ENCODE results near the genes NIBAN1 and RGS1.

DNA sequence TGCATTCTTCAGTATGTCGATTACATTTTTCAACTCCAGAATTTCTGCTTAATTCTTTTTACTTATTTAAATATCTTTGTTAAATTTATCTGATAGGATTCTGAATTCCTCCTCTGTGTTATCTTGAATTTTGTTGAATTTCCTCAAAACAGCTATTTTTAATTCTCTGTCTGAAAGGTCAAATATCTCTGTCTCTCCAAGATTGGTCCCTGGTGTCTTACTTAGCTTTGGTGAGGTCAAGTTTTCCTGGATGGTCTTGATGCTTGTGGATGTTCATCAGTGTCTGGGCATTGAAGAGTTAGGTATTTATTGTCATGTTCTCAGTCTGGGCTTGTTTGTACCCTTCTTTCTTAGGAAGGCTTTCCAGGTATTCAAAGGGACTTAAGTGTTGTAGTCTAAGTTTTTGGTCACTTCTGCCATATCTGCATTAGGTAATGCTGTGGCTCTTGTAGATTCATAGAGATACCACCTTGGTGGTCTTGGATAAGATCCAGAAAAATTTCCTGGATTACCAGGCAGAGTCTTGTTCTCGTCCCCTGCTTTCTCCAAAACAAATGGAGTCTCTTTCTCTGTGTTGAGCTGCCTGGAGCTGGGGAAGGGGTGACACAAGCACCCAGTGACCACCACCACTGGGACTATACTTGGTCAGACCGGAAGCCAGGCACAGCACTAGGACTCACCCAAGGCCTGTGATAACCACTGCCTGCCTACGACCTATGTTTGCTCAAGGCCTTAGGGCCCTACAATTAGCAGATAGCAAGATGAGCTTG is 47.2 kb downstream of the NIBAN1 start:
- PRO-cap: no peak

DNA sequence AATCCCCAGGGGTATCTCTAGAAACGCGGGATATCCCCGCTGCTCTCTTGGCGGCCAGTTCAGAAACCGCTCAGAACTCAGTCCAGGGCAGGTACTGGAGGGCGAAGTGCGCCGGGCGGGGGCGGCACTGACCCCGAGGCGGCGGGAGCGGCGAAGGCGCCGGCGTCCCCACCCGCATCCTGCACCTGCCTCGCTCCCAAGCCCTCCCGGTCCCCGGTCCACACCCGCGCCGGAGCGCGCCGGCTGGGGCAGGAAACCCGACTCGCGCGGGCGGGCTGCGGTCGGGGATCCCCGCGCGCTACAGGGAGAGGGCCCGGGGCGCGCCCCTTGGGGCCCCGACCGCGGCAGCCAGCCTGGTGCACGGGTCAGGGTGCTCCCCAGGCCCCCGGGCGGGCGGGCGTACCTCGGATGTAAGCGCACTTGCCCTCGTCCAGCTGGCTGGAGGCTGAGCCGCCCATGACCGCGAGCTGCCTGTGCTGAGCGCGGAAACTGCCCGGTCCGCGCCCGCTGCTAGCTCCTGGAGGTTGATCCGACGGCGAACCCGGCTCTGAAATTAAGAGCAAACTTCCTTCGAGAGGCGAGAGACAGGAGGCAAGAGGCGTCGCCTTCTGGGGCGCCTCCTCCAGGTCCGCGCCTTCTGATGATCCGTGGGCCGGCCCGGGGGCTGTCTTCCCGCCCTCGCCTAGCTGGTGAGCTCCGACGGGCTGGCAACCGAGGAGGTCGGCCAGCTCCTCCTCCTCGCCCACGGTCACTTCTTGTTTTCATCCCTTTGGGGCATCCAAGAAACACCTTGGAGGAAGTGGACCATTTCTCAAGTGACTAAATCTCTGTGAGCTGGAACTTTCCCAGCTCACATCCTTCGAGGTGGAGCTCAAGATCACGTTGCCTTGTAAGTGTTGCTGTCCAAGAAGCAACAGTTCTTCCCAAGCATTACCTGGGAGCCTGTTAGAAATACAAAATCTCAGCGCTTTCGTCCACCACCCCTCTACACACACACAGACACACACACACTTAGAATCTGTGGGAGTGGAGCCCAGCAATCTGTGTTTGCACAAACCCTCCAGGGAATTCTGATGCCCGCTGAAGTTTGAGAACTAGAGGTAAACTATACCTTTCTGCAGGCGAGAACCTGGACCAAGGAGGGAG is at the start of gene NIBAN1:
Gene NIBAN1 (minus strand): TSS at position 610 of the 1,146 bp plus-strand sequence.
- PRO-cap: bidirectional peak, plus-strand start at position 73 of the sequence, minus-strand start at position 96 of the sequence; bidirectional peak, plus-strand start at position 699 of the sequence, minus-strand start at position 555 of the sequence

DNA sequence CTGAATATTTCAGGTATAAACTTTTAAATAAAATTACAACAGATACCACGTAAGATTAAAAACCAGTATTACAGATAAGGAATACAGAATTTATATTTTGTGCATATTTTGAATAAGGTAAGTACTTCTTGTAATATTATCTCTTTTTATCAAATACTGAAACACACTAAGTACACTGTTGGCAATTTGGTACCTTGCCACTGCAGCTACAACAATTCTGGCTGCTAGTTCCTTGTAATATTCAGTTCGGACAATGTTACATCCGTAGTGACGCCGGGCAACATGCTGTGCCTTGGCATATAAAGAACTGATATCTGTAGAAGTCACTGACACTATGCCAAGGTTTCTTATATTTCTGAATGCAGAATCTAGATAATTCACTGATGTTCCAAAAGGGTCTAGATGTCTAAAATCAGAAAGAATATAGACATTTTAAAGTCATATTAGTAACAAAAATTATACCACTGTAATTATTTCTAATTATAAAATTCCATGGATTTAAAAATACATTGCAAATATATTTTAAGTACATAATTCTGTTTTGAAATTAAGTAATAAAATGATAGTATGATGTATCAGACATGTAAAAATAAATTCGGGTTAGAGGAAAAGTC is 17.5 kb downstream of the TRMT1L start:
- PRO-cap: no peak

DNA sequence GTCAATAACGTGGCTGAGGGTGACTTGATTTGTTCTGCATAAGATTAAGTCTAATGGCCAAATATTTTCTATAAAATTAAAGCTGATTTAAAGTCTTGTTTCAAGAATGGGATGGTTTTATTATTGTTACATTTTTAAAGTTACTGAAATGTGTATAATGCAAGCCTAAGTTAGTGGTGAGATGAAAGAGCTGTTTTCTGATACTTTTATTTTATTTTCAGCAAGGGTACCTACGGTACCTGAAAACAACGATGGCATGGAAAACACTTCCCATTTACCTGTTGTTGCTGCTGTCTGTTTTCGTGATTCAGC is 502 bp downstream of the PRG4 start:
- PRO-cap: no peak

GRCh38 chr1:186781681-186782059 is 47.1 kb upstream of the PLA2G4A start:
- PRO-cap: no peak

GRCh38 chr1:187128581-187128961 is 299.8 kb downstream of the PLA2G4A start:
- PRO-cap: no peak

GRCh38 chr1:191823691-191824237 is 334.5 kb upstream of the RGS18 start:
- PRO-cap: no peak

- PRO-cap: no peak
These were observed 98.6 kb upstream of the RGS1 start for GRCh38 chr1:192476917-192477454.

GRCh38 chr1:192485656-192486325 is 89.8 kb upstream of the RGS1 start:
- PRO-cap: no peak

DNA sequence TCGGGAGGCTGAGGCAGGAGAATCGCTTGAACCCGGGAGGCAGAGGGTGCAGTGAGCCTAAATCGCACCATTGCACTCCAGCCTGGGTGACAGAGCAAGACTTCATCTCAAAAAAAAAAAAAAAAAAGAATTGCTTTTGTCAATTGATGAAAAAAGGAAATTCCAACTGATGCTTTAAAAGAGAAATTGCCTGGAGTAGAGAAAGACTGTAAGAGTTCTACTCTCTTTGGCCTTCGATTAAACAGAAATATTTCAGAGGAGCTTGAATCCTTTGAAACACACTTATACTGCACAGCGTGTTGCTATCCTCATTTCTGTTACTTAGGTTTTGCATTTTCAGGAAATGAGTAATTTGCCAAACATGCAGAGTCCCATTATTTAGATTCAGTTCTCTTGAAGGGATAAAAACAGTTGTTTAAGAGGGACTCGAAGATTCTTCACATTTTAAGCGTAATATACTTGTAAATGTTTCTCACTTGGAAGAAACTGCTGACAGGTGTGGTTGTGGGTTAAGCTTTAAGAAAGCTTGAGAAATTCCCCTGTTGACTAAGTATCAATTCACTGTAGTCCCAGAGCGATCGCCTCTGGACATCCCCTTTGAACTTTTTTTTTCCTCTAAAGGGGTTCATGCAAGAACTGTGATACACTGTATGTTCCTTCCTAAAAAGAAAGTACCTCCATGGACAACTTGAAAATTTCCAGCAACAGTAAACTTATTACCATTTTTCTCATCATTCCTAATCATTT is 30.7 kb upstream of the RGS1 start:
- PRO-cap: no peak

GRCh38 chr1:192575248-192576192 is at the start of gene RGS1:
Gene RGS1, plus strand, starts transcription at chr1:192575773.
- PRO-cap: no peak

DNA sequence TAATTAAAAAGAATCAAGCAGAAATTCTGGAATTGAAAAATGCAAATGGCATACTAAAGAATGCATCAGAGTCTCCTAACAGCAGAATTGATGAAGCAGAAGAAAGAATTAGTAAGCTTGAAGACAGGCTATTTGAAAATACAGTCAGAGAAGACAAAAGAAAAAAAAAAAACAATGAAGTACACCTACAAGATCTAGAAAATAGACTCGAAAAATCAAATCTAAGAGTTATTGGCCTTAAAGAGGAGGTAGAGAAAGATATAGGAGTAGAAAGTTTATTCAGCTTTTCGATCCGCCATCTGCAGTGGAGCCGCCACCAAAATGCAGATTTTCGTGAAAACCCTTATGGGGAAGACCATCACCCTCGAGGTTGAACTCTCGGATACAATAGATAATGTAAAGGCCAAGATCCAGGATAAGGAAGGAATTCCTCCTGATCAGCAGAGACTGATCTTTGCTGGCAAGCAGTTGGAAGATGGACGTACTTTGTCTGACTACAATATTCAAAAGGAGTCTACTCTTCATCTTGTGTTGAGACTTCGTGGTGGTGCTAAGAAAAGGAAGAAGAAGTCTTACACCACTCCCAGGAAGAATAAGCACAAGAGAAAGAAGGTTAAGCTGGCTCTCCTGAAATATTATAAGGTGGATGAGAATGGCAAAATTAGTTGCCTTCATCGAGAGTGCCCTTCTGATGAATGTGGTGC is 80.1 kb downstream of the RGS13 start:
- PRO-cap: no peak

GRCh38 chr1:192766181-192766512 is 42.7 kb upstream of the RGS2 start:
- PRO-cap: no peak

- PRO-cap: no peak
These were observed 3.9 kb downstream of the RGS2 start for GRCh38 chr1:192812683-192813254.

- PRO-cap: no peak
These were observed 116.0 kb downstream of the UCHL5 start for GRCh38 chr1:192943178-192943512.

- PRO-cap: bidirectional peak, plus-strand start at chr1:193113613, minus-strand start at chr1:193113414
These were observed 8.0 kb upstream of the GLRX2 start for GRCh38 chr1:193113132-193113730.

GRCh38 chr1:193121511-193121921 is 315 bp upstream of the CDC73 start:
- PRO-cap: bidirectional peak, plus-strand start at chr1:193121997, minus-strand start at chr1:193121679

- PRO-cap: no peak
These were observed 1673.1 kb upstream of the B3GALT2 start for GRCh38 chr1:194859242-194860217.

GRCh38 chr1:196393675-196394250 is 214.5 kb downstream of the KCNT2 start:
- PRO-cap: no peak

- PRO-cap: no peak
These were observed 26.7 kb downstream of the CFH start for GRCh38 chr1:196678427-196679141.